Bronchus fibroblast of lung (primary cell): ENCODE measurements around a stretch of chr7.

- RAMPAGE, long total RNA: no peak
Observed at GRCh38 chr7:43607997-43608983, 25.4 kb downstream of the STK17A start.

GRCh38 chr7:43609063-43609988 is 26.4 kb downstream of the STK17A start:
- RAMPAGE, long total RNA: no peak

GRCh38 chr7:43702246-43703025 is 26.9 kb downstream of the COA1 start:
- RAMPAGE, long total RNA: no peak

DNA sequence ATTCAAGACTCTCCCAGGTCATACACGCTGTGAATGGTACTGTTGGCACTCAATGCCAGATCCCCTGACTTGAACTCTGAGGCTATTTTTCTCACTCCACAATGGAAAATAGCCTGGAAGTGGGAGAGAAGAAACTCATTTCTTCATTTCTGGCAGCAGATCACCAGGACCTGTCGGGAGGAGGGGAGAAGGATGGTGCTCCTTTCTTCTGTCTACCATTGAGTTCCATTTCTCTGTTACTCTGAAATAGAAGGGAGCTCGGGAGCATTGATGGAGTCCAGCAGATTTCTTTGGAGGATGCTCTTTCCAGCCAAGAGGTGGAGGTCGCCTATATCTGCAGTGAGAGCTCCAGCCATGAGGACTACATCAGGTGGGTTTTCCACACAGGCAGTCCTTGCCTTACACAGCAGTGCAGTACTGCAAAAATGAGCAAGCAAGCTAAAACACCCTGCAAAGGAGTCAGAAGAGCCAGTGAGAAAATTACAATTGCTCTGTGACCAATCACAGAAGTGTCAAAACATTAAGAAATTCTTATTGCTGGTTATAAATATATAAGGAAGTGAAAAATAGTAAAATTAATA is 32.6 kb downstream of the BLVRA start:
- RAMPAGE, long total RNA: no peak

- RAMPAGE, long total RNA: no peak
Observed at GRCh38 chr7:43867971-43868612, 1.2 kb downstream of the MRPS24 start.

GRCh38 chr7:44046287-44047142 is 2.0 kb downstream of the DBNL start:
- RAMPAGE, long total RNA: no peak

GRCh38 chr7:44076426-44076883 is 5.9 kb downstream of the POLM start:
- RAMPAGE, long total RNA: no peak

- RAMPAGE, long total RNA: no peak
Observed at GRCh38 chr7:44078148-44079113, 3.9 kb downstream of the POLM start.

GRCh38 chr7:44087621-44088467 is 5.5 kb upstream of the POLM start:
- RAMPAGE, long total RNA: no peak

DNA sequence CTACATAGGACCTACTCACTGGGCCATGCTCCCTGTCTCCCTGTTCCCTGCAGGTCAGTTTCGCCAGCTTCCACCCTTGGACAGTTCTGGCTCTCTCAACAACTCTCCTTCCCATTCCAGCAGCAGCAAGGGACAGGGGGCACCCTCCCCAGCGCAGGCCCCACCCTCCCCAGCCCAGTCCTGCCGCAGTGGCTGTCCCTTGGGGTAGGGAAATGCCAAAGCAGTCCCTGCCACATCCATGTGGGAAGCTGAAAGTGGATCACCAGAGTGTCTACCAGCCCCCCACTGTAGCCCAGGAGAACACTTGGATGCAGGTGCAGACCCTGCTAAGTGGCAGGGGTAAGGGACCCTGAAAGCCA is 2.5 kb upstream of the AEBP1 start:
- RAMPAGE, long total RNA: no peak

GRCh38 chr7:44105166-44105929 is 1.2 kb downstream of the AEBP1 start:
- RAMPAGE, long total RNA: no peak

DNA sequence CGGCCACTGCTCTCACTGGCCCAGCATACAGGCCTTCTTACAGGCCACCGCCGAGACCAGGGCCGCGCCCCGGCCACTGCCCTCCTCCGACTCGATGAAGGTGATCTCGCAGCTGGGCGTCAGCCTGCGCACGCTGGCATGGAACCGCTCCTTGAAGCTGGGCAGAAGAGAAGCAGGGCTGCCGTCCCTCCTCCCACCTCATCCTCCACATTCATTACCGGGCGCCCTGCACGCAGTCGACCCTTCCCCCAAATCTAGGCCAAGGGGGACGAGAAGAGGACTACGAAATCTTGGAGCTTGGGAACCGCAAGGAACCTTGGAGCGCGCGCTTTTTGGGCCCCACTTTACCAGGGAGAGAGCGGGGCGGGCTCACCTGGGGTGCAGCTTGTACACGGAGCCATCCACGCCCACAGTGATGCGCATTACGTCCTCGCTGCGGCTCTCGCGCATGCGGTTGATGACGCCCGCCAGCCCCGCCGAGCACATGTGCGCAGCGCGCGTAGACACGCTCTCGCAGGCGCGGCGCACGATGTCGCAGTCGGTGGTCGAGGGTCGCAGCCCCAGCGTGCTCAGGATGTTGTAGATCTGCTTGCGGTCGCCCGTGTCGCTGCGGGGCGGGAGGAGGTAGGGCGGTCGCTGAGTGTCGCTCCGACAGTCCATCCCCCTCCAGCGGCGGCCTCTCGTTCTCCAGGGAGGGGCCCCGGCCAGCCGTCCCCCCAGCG is 4.2 kb upstream of the MYL7 start:
- RAMPAGE, long total RNA: no peak

DNA sequence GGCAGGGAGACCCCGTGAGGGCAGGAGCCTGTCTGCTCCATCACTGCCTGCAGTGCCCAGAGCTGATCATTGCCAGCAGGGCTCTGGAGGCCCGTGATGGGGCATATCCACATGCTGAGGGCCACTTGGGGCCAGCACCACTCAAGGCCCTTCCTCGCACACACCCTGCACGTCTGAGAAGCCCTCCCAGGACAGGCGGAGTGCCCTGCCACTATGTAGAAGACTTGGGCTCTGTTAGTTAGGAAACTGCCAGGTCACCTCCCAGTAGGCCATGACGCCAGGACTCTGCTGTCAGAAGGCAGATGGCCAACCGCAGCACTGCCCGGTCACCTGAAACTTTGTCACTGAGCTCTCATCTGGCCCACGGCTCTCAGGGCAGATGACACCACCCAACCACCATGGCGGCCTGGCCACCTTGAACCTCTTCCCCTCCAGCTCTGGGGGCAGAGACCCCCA is 42.0 kb downstream of the CAMK2B start:
- RAMPAGE, long total RNA: no peak

DNA sequence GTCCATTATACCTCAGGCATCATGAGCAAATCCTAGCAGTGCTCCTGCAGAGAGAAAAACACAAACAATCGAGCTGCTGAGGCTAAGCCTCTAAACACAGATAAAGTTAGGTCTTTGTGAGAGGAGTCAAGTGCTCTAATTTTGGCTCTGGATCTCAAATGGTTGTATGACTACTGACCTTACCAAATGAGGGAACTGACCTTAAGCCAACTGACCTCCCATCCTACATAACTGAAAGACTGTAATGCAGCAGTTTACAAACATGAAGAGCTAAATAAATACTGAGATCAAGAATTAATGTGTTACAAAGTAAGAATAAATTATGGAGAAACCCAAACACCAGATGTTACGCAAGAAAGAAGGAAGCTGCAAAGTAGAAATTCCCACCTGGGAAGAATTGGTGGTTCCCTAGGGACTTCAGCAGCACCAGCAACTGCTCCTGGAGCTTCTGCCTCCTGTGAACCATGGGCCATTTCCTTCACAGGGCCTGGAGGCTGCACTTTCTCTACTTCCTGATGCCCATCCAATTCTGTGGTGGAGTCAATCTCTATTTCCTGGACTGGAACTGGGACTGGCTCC is 5.8 kb downstream of the NUDCD3 start:
- RAMPAGE, long total RNA: no peak

GRCh38 chr7:44568851-44570269 is 4.3 kb downstream of the DDX56 start:
- RAMPAGE, long total RNA: no peak

- RAMPAGE, long total RNA: no peak
Observed at GRCh38 chr7:44606886-44607884, 758 bp downstream of the OGDH start.

DNA sequence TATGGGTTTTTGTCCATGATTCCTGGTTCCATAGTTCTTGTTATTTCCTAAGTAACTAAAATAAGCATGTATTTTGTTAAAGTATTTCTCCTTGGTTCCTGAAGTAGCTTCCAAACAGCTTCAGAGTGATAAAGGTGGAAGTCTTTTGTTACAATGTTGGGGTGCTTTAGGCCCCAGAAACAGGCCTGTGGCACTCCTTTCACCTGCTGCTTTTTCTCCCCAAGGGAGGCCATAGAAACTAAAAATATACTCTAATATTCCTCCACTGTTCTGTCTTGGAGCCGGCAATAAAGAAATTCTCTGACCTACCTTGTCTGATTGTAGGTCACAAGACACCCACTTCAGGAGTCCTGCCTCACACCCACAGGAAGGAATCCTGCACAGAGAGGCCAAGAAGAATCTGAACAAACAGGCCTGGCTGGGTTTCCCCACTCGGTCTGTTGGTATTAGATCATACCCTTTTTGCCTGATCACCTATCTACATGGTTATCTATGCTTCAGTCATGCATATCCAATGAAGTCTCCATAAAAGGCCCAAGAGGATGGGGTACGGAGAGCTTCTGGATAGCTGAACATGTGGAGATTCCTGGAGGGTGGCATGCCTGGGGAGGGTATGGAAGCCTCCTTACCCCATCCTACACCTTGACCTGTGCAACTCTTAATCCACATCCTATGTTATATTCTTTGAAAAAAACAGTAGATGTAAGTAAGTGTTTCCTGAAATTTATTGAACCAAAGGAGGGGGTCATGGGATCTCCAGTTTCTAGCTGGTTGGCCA is 12.3 kb downstream of the OGDH start:
- RAMPAGE, long total RNA: no peak

DNA sequence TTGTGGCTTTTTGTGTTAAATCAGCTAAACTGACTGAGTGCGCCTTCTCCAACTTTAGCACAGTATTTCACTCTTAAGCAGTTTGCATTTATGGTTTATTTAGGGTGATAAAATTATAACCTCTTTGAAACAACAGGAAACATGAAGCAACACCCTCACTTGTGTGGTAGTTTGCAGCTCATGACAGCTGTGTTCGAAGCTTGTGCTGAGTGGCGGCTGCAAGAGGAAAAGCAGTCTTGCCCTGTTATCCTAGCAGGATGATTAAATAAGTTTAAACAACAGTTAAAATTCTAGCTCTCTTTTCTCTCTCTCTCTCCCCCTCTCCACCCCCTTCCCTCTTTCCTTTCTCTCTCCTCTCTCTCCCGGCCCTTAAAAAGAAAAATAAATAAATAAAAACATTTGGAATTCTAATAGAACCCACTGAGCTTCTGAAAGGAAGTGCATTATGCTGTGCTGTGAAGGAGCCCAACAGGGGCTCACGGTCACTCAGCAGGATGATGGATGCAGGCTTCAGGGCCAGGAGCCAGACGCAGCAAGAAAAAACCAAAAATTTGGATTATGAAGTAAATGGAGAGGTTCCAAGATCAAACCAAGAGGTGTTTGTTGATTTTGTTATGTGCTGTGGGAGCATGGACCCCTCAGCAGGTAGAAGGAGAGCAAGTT is 25.2 kb downstream of the OGDH start:
- RAMPAGE, long total RNA: no peak

- RAMPAGE, long total RNA: no peak
Observed at GRCh38 chr7:44646355-44646851, 40.0 kb downstream of the OGDH start.

- RAMPAGE, long total RNA: no peak
Observed at GRCh38 chr7:44796812-44797735, 593 bp downstream of the PPIA start.